ENCODE results near the gene GNL3.

DNA sequence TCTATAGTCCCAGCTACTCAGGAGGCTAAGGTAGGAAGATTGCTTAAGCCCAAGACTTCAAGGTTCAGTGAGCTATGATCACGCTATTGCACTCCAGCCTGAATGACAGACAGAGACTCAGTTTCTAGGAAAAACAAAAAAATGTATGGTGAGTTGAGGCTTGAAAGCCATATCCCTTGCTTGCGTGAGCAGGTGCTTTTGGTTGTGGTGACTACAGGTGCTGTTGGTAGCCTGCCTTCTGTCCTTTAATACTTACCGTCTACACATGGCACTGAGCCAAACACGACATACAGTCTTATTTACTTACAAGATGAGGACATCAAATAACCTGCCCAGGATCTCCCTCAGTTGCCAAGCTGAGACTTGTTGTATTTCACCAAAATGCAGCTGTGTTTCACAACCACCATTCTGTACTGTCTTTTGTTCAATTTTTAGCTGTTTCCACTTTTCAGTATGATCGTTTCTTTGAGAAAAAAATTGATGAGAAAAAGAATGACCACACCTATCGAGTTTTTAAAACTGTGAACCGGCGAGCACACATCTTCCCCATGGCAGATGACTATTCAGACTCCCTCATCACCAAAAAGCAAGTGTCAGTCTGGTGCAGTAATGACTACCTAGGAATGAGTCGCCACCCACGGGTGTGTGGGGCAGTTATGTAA lies 6.4 kb downstream of the ALAS1 start:
- RRBS: no CpG with 5 or more reads among the region's 10 CpGs

- RRBS: no CpG with 5 or more reads among the region's 14 CpGs
Observed at GRCh38 chr3:52243748-52244784, 1.5 kb upstream of the PPM1M start.

DNA sequence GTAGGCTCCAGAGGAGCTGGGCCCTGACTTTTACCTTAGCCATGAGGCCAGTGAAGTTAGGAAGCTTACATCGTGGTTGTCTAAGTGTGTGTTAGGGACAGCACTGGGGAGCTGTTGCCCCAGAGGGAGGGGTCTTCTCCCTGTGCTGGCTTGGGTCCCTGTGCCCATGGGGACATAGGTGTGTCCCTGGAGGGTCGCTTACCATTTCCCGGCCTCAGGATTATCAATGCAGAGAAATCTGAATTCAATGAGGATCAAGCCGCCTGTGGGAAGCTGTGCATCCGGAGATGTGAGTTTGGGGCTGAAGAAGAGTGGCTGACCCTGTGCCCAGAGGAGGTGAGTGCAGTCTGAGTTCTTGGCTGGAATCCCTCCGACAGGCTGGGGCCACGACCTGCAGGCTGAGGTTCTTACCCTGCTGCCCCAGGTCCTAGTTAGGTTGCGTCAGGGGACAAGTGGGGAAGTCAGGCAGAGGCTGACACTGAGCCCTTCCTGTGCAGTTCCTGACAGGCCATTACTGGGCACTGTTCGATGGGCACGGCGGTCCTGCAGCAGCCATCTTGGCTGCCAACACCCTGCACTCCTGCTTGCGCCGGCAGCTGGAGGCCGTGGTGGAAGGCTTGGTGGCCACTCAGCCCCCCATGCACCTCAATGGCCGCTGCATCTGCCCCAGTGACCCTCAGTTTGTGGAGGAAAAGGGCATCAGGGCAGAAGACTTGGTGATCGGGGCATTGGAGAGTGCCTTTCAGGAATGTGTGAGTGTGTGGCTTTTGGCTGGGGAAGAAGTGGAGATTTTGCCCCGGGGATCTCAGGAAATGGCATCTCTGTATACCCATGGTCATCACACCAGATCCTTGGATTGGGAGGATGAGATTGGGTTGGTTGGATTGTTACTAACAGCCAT lies 1.2 kb downstream of the PPM1M start:
- RRBS: 93% methylated on average over 1 of the region's 17 CpGs

- RRBS: no CpG with 5 or more reads among the region's 4 CpGs
Observed at GRCh38 chr3:52252633-52253002, 7.1 kb downstream of the PPM1M start.

- RRBS: 100% methylated on average over 1 of the region's 11 CpGs
Observed at GRCh38 chr3:52370302-52370767, 39.5 kb downstream of the BAP1 start.

DNA sequence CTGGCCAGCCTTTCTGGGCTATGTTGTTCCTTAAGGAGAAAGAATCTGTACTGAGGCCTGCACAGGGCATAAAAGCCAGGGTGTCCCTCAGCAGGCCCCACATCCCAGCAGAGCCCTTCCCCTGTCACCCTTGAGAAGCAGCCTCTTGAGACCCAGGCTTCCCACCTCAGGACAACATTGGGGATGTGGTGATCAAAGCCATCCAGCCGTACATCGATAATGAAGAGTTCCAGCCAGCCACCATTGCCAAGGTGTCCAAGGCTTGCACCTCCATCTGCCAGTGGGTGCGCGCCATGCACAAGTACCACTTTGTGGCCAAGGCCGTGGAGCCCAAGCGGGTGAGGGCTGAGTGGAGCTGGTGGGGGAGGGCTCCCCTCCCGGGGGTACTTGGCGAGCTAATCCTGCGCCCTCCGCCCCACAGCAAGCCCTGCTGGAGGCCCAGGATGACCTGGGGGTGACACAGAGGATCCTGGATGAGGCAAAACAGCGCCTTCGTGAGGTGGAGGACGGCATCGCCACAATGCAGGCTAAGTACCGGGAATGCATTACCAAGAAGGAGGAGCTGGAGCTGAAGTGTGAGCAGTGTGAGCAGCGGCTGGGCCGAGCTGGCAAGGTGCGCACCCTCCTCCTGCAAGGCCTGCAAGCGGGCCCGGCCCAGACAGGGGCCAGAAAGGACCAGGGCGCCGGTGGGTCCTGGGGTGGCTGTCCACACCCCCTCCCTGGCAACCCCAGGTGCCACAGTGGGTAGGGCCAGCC lies 21.6 kb downstream of the BAP1 start:
- RRBS: 100% methylated on average over 1 of the region's 22 CpGs

GRCh38 chr3:52456055-52457072 lies 960 bp downstream of the NISCH start:
- RRBS: no CpG with 5 or more reads among the region's 22 CpGs

- RRBS: no CpG with 5 or more reads among the region's 10 CpGs
Observed at GRCh38 chr3:52483745-52484198, 11.4 kb upstream of the STAB1 start.

DNA sequence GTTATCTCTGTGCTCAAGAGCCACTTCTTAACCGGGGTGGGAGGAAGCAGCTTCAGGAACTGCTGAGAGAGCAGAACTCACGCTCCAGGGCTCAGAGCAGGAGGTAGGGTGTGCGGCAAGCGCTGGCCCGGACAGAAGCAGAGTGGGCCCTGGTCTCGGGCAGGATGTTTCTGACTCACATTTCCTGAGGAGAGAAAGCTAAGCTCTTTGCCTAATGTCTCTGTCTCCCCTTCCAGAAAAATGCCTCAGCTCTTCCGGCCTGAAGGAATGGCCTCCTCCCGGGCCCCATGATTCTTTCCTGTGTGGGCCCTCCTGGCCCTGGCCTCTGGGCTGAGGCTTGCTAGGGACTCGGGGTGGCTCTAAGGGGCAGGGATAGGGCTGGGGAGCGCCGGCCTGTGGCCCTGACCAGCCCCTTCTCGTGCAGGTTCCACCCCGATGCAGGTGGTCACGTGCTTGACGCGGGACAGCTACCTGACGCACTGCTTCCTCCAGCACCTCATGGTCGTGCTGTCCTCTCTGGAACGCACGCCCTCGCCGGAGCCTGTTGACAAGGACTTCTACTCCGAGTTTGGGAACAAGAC lies 4.1 kb upstream of the STAB1 start:
- RRBS: 94% methylated on average over 4 of the region's 23 CpGs

GRCh38 chr3:52493383-52493748 lies 1.8 kb upstream of the STAB1 start:
- RRBS: no CpG with 5 or more reads among the region's 2 CpGs

DNA sequence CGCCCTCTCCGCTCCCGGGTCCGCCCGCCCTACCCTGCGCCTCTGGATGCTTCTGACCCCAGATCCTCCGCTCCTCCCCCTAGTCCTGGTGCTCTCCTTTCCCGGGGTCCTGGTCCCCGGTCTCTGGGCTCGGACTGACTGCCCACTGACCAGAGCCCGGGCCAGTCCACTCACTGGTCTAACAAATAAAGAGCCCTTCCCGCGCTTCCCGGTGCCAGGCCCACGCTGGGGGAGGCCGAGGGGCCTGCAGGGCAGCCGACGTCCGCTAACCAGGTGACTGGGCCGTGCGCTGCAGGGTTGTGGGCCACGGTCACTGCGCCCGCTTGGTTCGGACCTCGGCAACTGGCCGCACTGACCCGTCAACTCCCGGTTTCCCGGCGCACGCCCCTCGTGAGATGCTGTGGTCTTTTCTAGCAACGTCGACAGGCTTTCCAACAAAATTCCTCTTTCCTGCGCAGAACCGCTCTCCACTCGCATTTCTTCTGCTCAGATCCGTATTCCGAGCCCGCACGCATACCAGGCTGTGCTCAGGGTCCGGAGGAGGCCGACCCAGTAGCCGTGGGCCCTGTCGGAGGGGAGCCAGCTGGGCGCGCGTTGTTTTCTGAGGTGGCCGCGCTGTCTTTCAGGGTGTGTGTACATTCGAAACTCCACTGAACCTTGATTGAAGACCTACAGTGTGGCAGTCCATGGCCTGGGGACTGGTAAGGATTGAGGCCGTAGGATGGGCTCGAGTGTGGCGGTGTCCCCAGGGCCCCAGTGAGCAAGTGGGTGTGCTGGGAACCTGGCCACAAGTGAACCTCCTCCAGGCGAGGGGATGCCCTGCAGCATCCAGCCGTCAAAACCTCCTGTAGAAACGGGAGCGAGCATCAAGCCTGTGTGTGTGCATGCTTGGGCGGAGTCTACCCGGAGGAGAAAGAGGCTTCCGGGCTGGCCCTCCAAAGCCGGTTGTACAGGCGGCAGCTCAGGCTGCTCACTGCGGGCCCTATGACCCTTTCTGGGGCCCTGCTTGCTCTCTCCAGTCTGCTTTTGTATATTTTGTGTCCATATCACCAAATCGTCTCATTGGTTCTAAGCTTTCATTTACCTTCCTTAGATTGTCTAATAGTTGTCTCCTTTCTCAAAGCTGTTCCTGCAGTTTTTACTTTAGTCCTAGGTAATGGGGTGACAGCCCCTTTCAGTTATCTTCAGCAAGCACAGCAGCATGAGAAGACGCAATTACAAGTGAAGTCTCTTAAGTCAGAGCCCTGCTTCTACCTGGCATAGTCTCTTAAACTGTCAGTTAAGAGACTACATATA lies 968 bp upstream of the NT5DC2 start:
- RRBS: 57% methylated on average over 12 of the region's 67 CpGs

DNA sequence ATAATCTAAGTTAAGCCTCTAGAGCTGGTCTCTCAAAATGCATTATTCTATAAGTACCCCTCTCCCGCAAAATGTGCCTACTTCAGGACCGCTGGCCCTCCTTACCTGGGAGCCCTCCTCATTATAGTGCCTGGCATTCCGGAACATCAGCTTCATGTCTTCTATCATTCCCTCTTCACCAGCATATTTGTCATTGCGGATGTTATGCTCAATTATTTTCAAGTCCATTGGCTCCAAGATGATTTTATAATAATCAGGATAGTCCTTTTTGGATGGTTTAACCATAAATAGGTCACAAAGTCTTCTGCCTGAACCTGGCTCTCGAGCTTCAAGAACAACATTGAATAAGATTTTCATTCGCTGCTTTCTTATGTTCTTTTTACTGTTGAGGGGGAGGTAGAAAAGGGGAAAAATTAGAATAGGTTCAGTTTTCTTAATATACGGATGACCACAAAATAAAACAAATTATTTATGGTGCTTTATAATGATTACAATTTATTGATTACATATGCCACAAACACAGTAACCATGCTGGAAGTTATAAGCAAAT lies 68.6 kb upstream of the GNL3 start:
- RRBS: no CpG with 5 or more reads among the region's 7 CpGs

GRCh38 chr3:52685344-52686581 lies at the start of gene GNL3:
Gene GNL3 (plus strand): TSS chr3:52686032.
- RRBS: 5% methylated on average over 34 of the region's 118 CpGs

DNA sequence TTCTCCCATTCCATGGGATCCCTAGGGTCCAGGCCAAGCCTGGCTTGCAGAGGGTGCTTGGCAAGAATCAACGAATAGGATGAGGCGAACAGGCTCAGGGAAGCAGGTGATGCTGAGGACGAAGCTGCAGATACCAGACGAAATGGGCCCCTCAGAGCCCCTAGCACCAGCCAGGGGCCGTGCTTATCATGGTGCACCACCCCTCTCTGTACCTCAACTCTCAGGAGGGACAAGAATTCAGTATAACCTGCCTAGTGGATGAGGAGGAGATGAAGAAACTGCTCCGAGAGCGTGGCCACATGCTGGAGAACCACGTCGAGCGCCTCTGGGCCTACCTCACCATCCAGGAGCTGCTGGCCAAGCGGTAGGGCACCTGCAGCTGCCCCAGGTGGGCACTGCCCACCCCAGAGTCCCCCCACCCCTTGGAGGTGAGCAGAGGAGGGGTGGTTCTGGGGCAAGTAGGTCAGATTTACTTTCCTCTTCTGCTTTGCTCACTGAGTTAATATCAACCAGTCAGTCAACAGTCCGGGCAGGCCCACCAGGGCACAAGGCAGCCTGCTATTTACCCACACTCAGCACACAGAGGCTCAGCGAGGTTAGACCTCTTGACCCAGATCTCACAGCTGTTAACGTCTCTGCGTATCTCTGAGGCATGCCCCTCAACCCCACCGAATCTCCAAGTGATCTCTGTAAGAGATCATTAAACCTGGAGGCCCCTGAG lies 8.4 kb upstream of the ITIH3 start:
- RRBS: no CpG with 5 or more reads among the region's 16 CpGs

GRCh38 chr3:52793893-52794462 lies 618 bp upstream of the ITIH3 start:
- RRBS: no CpG with 5 or more reads among the region's 5 CpGs

GRCh38 chr3:52801895-52802399 lies 7.4 kb downstream of the ITIH3 start:
- RRBS: no CpG with 5 or more reads among the region's 10 CpGs

- RRBS: no CpG with 5 or more reads among the region's 5 CpGs
Observed at GRCh38 chr3:52892259-52892609, 5.1 kb downstream of the STIMATE start.

DNA sequence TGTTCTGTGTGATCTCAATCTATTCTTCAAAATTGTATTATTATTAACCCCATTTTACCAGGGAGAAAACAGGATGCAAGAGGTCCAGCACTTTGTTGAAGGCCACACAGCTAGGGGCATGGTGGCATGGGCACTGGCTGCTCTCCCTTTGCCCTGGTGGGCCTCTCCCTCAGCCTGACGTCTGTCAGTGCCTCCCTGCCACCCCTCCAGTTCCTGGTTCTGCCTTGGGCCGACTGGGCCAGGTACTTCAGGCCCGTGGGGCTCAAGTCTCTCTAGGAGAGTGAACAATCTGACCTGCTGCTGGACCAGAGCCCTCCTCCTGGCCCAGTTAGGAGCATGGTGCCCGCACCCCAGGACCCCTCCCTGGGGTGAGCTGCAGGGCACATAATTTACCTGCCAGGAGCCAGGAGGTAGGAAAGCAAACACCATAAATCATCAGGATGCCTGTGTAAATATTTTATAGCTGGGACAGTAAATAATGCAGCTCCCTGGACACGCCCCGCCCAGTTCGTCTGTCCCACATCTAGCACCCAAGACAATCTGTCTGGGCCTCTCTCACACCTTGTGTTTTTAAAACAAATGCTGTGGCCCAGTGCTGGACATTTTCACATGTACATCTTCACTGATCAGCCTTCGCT lies 15.0 kb upstream of the RFT1 start:
- RRBS: no CpG with 5 or more reads among the region's 8 CpGs

- RRBS: no CpG with 5 or more reads among the region's 6 CpGs
Observed at GRCh38 chr3:53162692-53163141, 1.7 kb downstream of the PRKCD start.

GRCh38 chr3:53166802-53167350 lies 5.9 kb downstream of the PRKCD start:
- RRBS: 100% methylated on average over 1 of the region's 9 CpGs